A549 (cell line): ENCODE measurements around a stretch of chr2.

DNA sequence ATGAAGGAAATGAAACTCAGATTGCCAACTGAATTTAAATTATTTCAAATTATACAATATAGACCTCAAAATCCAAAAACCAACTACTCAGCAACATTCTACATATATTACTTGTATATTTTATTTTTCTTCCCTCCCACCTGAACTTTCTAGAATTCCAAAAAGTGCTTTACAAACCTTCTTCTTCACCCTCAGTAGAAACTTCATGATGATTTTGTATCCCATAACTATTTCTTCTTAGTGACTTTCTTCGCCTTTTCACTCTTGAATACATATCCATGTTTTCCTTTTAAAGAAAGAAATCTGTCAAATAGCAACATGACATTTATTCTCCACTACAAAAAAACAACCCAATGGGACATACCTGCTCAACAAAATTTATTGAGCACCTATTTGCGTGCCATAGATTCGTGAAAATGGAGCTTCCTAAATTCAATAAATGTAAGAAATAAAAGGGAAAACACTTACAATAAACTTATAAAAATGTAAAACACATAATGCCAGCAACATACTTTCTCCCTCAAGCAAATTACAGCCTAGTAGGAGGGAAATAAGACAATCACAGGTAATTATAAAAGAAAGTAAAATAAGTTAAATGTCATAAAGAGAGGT lies 42.2 kb downstream of the ATAD2B start:
- PRO-cap: no peak
CAGE:
- cytosol, long polyA plus RNA: no peak
- long polyA plus RNA: no peak
- nucleus, long polyA plus RNA: no peak

GRCh38 chr2:24259220-24260091 lies 84.6 kb downstream of the FAM228A start:
- PRO-cap: no peak
CAGE:
- cytosol, long polyA plus RNA: no peak
- long polyA plus RNA: no peak
- nucleus, long polyA plus RNA: no peak

GRCh38 chr2:24315403-24316090 lies 44.8 kb downstream of the ITSN2 start:
- PRO-cap: no peak
CAGE:
- cytosol, long polyA plus RNA: no peak
- long polyA plus RNA: no peak
- nucleus, long polyA plus RNA: no peak

DNA sequence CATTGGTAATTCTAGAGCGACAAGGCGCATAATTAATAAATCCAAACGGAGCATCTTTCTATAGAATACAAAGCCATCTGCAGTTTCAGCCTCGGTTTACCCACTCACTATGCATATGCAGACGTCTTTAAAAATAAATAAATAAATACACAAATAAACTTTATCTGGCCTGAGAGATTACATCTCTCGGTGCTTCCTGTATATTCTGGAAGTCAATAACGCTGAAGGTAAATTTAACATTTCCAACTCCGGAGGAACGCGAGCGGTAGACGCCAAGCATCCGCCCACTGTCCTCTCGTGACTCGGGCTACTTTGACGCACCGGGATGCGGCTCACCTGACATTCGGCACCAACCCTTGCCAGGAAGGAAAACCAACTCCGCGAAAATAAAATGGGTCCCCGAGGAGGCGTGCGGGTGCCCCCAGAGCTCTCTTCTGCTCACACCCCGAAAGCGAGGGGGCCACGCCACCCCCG lies 796 bp downstream of the ITSN2 start:
- PRO-cap: unidirectional peak, plus-strand start at position 256 of the sequence; unidirectional peak, plus-strand start at position 399 of the sequence
CAGE:
- cytosol, long polyA plus RNA: no peak
- long polyA plus RNA: no peak
- nucleus, long polyA plus RNA: no peak

DNA sequence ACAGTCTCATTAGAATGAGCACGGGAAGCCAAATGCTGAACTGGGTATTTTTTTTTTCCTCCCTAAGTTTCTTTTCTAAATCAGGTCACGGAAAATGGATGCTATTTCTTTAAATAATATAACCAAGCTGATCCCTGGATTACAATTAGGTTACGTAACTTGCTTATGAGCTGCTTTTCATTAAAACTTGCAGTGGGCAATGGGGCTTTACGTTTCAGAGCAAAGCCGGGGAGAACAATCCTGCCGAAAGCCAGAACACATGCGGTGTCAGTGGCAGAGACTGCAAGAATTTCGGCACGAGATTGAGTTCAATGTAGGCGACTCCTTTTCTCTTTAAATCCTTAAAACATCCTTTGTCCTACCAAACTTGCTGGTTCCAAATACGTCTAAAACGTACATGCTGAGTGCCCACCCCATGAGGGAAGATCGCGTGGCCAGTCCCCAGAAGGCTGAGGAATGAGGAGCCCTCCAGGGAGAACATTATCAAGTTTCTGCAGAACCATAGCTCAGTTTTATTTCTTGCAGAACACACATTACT lies 36.8 kb upstream of the NCOA1 start:
- PRO-cap: no peak
CAGE:
- cytosol, long polyA plus RNA: no peak
- long polyA plus RNA: no peak
- nucleus, long polyA plus RNA: no peak

- PRO-cap: no peak
CAGE:
- cytosol, long polyA plus RNA: no peak
- long polyA plus RNA: no peak
- nucleus, long polyA plus RNA: no peak
These were observed 14.6 kb downstream of the NCOA1 start for GRCh38 chr2:24505508-24506159.

- PRO-cap: no peak
CAGE:
- cytosol, long polyA plus RNA: no peak
- long polyA plus RNA: no peak
- nucleus, long polyA plus RNA: no peak
These were observed 45.5 kb downstream of the PTRHD1 start for GRCh38 chr2:24747626-24748059.

DNA sequence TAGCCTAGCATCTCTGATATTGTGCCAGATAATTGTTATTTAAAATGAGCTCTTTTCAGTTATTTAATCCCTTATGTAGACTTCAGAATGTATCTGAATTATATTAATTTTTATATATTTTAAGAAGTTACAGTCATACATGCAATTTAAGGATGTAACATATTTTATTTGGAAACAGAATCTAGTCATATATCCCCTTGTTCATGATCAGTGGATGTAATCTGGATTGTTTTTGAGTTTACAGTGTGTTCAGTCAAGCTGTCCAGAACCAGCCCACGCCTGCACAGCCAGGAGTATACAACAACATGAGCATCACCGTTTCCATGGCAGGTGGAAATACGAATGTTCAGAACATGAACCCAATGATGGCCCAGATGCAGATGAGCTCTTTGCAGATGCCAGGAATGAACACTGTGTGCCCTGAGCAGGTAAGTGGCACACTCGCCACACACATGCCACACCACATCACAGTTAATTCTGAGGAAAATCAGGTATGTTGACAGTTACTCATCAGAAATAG lies 35.4 kb downstream of the PTRHD1 start:
- PRO-cap: no peak
CAGE:
- cytosol, long polyA plus RNA: no peak
- long polyA plus RNA: no peak
- nucleus, long polyA plus RNA: no peak

GRCh38 chr2:24907095-24907607 lies 12.9 kb downstream of the ADCY3 start:
- PRO-cap: no peak
CAGE:
- cytosol, long polyA plus RNA: no peak
- long polyA plus RNA: no peak
- nucleus, long polyA plus RNA: no peak

- PRO-cap: no peak
CAGE:
- cytosol, long polyA plus RNA: no peak
- long polyA plus RNA: no peak
- nucleus, long polyA plus RNA: no peak
These were observed 47.6 kb upstream of the POMC start for GRCh38 chr2:25215681-25216683.

DNA sequence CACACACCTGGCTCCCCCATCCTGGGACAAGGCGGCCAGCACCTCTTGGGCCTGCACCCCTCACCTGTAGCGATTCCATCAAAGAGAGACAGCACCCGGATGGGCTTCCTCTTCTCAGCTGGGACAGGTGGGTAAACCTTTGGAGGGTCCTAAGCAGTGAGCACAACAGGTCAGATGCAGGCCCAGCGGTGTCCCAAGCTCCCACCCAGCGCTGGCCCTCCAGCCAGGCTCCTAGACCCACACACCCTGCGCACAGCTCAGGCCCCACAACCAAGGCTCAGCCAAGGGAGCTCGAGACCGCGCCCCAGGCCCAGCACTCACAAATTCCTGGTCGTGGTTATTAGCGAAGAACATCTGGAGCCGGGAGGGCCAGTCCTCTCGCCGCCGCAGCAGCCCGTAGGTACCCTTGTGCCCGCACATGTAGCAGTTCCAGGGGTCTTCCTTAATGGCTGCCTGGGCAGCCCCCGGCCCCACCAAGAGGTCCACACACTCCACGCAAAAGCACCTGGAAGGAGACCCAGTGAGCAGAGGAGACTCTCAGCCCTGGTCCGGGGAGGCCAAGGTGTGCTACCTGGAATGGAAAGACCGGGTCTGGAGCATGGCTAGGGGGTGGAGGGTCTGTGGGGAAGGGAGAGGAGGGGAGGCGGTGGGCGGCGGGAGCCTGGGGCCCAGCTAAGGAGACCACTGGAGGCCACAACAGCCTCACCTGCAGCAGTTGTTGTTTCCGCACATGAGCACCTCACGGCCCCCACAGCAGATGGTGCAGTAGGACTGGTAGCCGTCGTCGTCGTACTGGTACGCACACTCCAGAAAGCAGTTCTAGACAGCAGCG lies 75.7 kb upstream of the POMC start:
- PRO-cap: no peak
CAGE:
- cytosol, long polyA plus RNA: no peak
- long polyA plus RNA: no peak
- nucleus, long polyA plus RNA: no peak

DNA sequence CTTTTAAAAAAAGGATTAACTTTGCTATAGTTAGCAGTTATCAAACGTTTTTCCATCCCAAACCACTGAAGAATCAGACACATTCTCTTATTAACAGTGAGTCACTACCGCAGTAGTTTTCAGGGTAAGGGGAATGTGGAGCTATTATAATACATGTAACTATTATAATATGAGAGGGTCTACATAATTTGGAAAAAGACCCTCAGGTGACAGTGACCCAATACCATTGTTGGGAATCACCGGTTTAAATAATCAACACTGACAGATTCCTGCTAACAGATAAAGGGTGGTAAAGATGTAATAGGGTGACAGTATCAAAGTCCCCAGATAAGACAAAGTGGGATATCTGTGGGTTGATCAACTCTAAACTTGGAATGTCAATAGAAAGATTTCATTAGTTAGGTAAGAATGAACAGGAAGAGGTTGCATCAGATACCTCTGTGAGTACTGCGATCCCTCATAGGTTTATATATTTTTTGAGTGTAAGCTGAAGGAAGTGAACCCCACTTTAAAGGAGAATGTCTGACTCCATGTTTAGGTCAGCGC lies 113.0 kb upstream of the DNMT3A start:
- PRO-cap: no peak
CAGE:
- cytosol, long polyA plus RNA: no peak
- long polyA plus RNA: no peak
- nucleus, long polyA plus RNA: no peak

DNA sequence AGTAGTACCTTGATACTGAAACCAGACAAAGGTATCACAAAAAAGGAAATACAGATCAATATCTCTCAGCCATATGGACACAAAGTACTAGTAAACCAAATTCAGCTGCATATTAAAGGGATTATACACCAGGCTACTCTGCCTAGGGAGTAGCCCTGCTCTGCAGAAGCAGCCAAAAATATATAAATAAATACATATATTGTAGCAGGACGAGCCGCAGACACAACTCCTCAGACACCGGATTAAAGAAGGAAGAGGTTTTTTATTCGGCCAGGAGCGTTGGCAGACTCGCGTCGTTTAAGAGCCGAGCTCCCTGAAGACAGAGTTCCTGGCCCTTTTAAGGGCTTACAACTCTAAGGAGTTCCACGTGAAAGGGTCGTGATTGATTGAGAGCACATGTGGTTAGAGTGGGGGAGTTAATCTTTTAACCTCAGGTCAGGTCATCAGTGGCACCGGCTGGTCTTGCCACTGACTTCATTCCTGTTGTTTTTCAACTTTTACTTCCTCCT lies 38.4 kb upstream of the DTNB start:
- PRO-cap: no peak
CAGE:
- cytosol, long polyA plus RNA: no peak
- long polyA plus RNA: no peak
- nucleus, long polyA plus RNA: no peak

- PRO-cap: no peak
CAGE:
- cytosol, long polyA plus RNA: no peak
- long polyA plus RNA: no peak
- nucleus, long polyA plus RNA: no peak
These were observed 68.7 kb downstream of the ASXL2 start for GRCh38 chr2:25809588-25810036.

DNA sequence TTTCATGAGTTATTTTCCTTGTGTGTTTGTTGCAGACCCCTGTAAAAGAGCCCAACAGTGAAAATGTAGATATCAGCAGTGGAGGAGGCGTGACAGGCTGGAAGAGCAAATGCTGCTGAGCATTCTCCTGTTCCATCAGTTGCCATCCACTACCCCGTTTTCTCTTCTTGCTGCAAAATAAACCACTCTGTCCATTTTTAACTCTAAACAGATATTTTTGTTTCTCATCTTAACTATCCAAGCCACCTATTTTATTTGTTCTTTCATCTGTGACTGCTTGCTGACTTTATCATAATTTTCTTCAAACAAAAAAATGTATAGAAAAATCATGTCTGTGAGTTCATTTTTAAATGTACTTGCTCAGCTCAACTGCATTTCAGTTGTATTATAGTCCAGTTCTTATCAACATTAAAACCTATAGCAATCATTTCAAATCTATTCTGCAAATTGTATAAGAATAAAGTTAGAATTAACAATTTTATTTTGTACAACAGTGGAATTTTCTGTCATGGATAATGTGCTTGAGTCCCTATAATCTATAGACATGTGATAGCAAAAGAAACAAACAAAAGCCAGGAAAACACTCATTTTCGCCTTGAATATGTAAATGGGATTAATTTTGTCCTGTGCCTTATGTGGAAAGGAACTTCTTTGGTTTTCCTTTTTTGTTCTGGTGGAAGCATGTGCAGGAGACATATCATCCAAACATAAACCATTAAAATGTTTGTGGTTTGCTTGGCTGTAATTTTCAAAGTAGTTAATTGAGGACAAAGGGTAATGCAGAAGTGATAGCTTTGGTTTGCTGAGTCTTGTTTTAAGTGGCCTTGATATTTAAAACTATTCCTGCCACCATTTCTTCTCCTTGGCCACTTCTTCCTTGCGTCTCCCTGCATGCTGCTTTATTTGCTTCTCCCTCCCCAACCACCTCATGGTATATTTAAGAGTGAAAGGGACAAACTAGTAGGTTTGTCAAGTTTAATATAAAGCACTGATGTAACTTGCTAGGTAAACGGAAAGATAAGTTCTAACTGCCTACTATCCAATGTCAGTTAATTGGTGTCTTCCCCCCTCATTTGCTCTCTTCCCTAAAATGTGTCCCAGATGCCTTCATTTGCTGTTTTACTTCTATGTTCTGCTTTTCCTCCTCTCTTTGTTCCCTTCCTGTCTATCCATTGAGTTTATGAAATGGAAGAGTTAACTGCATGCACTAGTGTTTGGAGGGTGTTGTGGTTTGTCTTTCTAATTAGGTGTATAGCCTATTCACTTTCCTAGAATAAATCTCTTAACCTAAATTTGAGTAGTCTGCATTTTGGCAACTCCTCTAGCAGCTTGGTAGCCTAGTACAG lies 37.5 kb upstream of the GAREM2 start:
- PRO-cap: no peak
CAGE:
- cytosol, long polyA plus RNA: no peak
- long polyA plus RNA: start-site peak on the minus strand centred at position 233 of the sequence, 138 bp wide, 16 and 31 reads in 2 replicates
- nucleus, long polyA plus RNA: no peak

- PRO-cap: no peak
CAGE:
- cytosol, long polyA plus RNA: no peak
- long polyA plus RNA: no peak
- nucleus, long polyA plus RNA: no peak
These were observed 5.9 kb downstream of the GAREM2 start for GRCh38 chr2:26178445-26179514.

DNA sequence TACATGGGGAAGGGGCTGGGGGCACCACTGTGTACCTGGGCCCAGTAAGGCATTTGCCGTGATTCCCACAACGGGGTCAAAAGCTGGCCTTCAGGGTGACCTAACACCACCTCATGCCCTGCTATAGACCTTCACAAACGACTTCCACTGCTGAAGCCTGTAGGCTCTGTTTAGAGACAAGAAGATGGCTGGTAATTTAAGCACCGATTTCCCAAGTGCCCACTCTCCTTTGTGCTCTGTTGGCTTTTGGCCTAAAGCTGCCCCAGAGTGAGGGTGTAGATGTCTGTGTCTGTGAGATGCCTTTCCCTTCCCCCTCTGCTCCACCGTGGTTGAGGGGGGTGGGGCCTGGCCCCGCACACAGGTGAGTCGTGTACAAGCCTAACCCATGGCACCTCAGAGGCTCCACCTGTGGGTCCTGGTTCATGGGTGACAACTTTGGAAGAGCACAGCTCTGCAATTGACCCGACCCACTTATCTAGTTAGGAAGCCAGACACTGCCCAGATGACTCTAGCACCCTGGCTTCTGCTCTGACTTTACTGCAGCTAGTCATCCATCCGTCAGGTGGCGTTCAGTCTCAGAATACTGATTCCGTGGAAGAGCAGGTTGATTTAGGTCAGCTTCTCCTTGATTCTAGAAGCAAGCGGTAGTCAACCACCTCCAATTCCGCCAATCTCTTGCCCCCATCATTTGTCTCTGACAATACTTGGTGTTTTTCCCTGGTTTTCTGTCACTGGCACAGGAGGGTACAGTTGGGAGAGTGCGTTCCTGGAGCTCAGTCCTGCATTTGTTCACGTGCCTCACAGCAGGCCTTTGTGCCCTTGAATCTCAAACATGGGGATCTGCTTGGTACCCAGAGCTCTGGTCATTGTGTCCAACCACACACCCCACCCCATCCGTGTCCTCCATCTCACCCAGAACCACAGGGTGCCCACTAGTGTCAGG lies 15.9 kb downstream of the GAREM2 start:
- PRO-cap: no peak
CAGE:
- cytosol, long polyA plus RNA: no peak
- long polyA plus RNA: no peak
- nucleus, long polyA plus RNA: no peak

- PRO-cap: no peak
CAGE:
- cytosol, long polyA plus RNA: no peak
- long polyA plus RNA: no peak
- nucleus, long polyA plus RNA: no peak
These were observed 46.3 kb upstream of the SELENOI start for GRCh38 chr2:26299366-26300226.

- PRO-cap: no peak
CAGE:
- cytosol, long polyA plus RNA: no peak
- long polyA plus RNA: no peak
- nucleus, long polyA plus RNA: no peak
These were observed 9.5 kb upstream of the DRC1 start for GRCh38 chr2:26392049-26392833.

DNA sequence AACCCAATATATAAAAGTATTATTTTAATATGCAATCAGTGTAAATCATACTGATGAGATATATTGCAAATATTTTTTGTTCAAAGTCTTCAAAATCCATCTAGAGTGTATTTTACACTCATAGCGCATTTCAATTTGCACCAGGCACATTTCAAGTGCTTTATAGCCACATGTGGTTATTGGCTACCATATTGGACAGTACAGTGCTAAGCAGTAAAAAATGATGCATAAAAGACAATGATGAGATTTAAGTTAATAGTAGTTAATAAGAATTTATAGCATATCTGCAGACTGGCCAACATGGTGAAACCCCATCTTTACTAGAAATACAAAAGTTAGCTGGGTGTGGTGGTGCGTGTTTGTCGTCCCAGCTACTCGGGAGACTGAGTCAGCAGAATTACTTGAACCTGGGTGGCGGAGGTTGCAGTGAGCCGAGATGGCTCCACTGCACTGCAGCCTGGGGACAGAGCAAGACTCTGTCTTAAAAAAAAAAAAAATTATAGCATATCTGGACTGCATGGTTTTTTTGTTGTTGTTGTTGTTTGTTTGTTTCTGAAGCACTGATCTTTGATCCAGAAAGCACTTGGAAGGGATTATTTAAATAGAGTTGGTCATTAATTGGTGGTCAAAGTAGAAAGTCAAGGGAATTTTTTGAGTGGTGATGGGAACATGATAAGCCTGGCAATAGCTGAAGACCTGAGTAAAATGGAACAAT lies 9.8 kb downstream of the DRC1 start:
- PRO-cap: no peak
CAGE:
- cytosol, long polyA plus RNA: no peak
- long polyA plus RNA: no peak
- nucleus, long polyA plus RNA: no peak